SK-N-SH (cell line): Measurements from ENCODE around the genes TNS3 and C7orf57.

- RRBS, result no CpG with 5 or more reads among the region's 17 CpGs
CAGE:
- cytosol, long polyA plus RNA, result no peak
- long polyA plus RNA, result no peak
- nucleus, long polyA plus RNA, result no peak
Measured at GRCh38 chr7:47390568-47391605, 191.0 kb downstream of the TNS3 start.

- RRBS, result no CpG with 5 or more reads among the region's 7 CpGs
CAGE:
- cytosol, long polyA plus RNA, result no peak
- long polyA plus RNA, result no peak
- nucleus, long polyA plus RNA, result no peak
Measured at GRCh38 chr7:47464976-47465513, 116.9 kb downstream of the TNS3 start.

DNA sequence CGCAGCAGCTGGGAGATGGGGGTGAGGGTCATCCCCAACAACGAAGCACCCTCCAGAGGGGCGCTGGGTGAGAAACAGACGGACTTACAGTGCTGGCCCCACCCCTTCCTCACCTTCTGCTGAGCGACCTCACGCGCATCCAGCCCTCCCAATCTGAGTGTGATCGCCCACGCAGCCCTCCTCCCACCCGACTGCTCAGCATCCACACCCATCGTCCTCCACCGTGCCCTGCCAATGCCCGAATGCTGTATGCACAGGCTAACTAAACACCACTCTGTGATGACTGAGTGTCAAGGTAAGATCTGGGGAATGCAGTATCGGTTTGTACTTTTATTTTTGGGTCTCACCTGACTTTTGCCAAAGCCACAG, 109.1 kb downstream of the TNS3 start:
- RRBS, result no CpG with 5 or more reads among the region's 14 CpGs
CAGE:
- cytosol, long polyA plus RNA, result no peak
- long polyA plus RNA, result no peak
- nucleus, long polyA plus RNA, result no peak

GRCh38 chr7:47481879-47482663, 99.8 kb downstream of the TNS3 start:
- RRBS, result no CpG with 5 or more reads among the region's 17 CpGs
CAGE:
- cytosol, long polyA plus RNA, result no peak
- long polyA plus RNA, result no peak
- nucleus, long polyA plus RNA, result no peak

DNA sequence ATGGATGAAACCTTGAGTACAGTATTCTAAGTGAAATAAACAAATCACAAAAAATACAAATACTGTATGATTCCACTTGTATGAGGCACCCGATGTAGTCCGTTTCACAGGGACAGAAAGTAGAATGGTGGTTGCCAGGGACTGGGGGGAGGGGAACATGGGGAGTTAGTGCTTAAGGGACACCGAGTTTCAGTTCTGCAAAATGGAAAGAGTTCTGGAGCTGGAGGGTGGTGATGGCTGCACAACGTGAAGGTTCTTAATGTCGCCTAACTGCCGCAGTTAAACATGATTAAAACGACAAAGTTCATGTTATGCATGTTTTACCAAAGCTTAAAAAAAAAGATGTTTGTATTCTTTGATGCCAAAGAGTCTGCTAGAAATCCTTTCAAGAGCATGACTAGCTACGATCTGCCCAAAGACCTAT, 7.2 kb downstream of the TNS3 start:
- RRBS, result no CpG with 5 or more reads among the region's 8 CpGs
CAGE:
- cytosol, long polyA plus RNA, result no peak
- long polyA plus RNA, result no peak
- nucleus, long polyA plus RNA, result no peak

- RRBS, result no CpG with 5 or more reads among the region's 35 CpGs
CAGE:
- cytosol, long polyA plus RNA, result no peak
- long polyA plus RNA, result no peak
- nucleus, long polyA plus RNA, result no peak
Measured at GRCh38 chr7:47576543-47577875, 4.9 kb downstream of the TNS3 start.

- RRBS, result 4% methylated on average over 50 of the region's 107 CpGs
CAGE:
- cytosol, long polyA plus RNA, result no peak
- long polyA plus RNA, result no peak
- nucleus, long polyA plus RNA, result start-site peak on the minus strand at chr7:47582074-47582144, 82 and 408 reads in 2 replicates
Measured at GRCh38 chr7:47581425-47582442, at the start of gene TNS3. TSS of gene TNS3 (minus strand) at chr7:47582111.

- RRBS, result no CpG with 5 or more reads among the region's 7 CpGs
CAGE:
- cytosol, long polyA plus RNA, result no peak
- long polyA plus RNA, result no peak
- nucleus, long polyA plus RNA, result no peak
Measured at GRCh38 chr7:47786459-47786848, 161.8 kb downstream of the PKD1L1 start.

DNA sequence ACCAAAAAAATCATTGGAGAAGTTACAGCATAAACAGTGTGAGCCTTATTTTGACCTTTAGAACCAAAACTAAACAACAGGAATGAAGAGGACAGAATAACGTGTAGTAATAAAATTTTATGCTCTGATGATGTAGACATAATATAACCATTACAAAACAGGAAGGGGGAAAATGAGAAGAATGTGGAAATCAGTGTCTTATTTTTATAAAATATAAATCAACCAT, 8.6 kb downstream of the HUS1 start:
- RRBS, result no CpG with 5 or more reads among the region's 1 CpG
CAGE:
- cytosol, long polyA plus RNA, result no peak
- long polyA plus RNA, result no peak
- nucleus, long polyA plus RNA, result no peak

DNA sequence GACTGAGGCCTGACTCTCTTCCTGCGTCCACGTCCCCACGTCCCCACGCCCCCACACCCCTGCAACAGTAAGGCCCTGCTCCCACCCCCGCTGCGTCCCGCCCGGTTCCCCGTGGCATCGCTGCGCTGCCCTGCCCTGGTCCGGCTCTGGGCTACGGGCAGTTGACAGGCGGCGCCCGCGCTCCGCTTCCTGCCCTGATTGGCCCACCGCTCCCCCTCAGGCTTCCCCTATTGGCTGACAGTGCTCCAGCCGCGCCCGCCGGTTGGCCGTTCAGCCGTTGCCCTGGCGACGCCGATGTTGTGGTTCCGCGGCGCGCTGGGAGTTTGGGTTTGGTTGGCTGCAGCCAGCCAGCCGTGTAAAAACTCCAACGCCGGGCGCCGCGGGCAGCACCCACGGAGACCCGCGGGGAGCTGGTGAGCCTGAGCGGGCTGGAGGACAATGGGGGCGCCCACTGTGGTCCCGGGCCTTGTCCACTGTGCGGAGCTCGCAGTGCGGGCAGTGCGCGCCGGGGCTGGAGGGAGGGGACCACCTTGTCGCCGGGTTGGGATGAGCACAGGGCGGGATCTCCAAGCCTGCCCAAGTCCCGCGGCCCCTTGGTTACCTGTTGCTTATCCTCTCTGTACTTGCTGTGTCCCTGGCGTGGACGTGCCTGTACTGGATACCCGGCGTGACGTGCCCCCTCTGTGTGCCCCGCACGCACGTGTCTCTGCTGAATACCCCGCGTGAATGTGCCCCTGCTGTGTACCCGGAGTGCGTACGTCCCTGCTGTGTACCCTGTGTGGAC, at the start of gene C7orf57:
Gene C7orf57, plus strand, starts transcription at position 326 of the 784 bp plus-strand sequence.
- RRBS, result 2% methylated on average over 37 of the region's 68 CpGs
CAGE:
- cytosol, long polyA plus RNA, result no peak
- long polyA plus RNA, result no peak
- nucleus, long polyA plus RNA, result no peak

GRCh38 chr7:48088100-48088933, 748 bp upstream of the UPP1 start:
- RRBS, result 9% methylated on average over 16 of the region's 46 CpGs
CAGE:
- cytosol, long polyA plus RNA, result no peak
- long polyA plus RNA, result no peak
- nucleus, long polyA plus RNA, result no peak

DNA sequence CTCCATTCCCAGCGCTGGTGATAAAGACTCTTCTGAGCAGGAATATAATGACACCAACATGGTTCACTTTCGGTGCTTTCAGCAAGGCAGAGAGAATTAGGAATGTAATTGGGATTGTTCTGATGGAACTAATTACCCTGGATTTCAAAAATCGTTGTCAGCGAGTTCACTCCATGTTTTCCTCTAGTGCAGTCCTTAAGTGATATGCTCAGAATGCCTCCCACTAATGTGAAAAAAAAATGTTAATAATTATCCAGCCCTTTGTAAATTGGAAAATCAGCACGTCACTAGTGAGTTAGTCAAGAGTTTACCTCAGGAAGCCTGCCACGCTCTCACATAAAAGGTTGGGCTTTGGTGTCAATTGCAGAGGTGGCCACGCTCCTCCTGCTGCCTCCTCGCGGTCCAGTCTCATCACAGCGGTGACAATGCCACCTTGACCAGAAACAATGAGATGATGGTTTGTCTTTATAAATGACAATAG, 22.5 kb downstream of the UPP1 start:
- RRBS, result no CpG with 5 or more reads among the region's 10 CpGs
CAGE:
- cytosol, long polyA plus RNA, result no peak
- long polyA plus RNA, result no peak
- nucleus, long polyA plus RNA, result no peak

DNA sequence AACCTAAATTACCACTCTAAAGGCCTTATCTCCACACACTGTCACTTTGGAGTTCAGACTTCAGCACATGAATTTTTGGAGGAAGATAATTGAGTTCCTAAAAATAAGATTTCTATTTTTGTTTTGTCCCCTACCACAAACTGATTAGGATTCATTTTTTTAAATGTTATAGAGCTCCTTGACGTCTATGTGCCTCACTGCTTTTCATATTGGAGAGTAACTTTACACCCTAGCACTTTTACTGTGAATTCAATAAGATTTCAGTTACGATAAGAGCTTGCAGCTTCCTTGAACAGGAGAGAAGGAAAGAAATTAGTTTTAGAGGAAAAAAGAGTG, 142.7 kb upstream of the VWC2 start:
- RRBS, result no CpG with 5 or more reads among the region's 2 CpGs
CAGE:
- cytosol, long polyA plus RNA, result no peak
- long polyA plus RNA, result no peak
- nucleus, long polyA plus RNA, result no peak

DNA sequence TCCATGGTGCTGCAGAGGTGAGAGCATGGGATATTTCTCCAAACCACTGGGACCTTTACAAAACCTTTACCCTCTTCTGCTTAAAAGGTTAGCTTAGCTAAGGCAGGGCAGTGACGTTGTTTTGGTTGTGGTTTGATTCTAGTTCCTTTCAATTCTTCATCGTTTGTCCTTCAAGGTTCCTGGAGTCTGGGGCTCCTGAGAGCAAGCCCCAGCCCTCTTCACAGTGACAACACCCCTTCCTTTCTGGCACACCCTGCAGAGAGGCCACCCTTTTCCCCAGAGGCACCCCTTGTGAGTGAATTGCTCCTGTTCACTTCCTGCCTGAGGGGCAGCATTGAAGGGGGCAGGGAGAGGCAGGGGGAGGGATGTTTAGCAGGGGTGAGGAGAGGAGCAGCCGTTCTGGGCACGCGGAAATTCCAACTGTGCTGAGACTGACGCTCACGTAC, 71.9 kb downstream of the SPATA48 start:
- RRBS, result no CpG with 5 or more reads among the region's 7 CpGs
CAGE:
- cytosol, long polyA plus RNA, result no peak
- long polyA plus RNA, result no peak
- nucleus, long polyA plus RNA, result no peak

GRCh38 chr7:50305373-50306118, 1.0 kb downstream of the IKZF1 start:
- RRBS, result no CpG with 5 or more reads among the region's 16 CpGs
CAGE:
- cytosol, long polyA plus RNA, result no peak
- long polyA plus RNA, result no peak
- nucleus, long polyA plus RNA, result no peak

GRCh38 chr7:50342567-50343140, 38.1 kb downstream of the IKZF1 start:
- RRBS, result no CpG with 5 or more reads among the region's 8 CpGs
CAGE:
- cytosol, long polyA plus RNA, result no peak
- long polyA plus RNA, result no peak
- nucleus, long polyA plus RNA, result no peak

- RRBS, result no CpG with 5 or more reads among the region's 14 CpGs
CAGE:
- cytosol, long polyA plus RNA, result no peak
- long polyA plus RNA, result no peak
- nucleus, long polyA plus RNA, result no peak
Measured at GRCh38 chr7:50347453-50348167, 43.1 kb downstream of the IKZF1 start.

DNA sequence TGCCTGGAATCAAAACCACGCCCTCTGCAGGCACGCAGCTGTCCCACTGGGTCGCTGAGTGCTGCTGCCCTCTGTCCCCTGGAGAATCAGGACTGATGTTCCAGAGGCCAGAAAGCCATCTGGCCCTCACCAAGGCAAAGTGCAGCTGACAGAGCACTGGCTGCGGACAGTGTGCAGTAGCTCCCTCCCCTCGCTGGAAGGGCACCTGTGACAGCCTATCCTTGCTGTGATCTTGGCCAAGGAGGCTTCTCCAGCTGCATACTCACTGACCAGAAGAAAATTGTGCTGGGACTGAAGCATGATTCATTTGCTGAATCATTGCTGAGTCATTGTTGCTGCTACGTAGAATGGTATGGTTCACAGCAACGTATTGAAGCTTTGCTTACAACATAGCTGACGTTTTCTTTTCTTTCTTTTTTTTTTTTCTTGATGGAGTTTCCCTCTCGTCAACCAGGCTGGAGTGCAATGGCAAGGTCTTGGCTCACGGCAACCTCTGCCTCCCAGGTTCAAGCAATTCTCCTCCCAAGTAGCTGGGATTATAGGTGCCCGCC, 30.4 kb downstream of the DDC start:
- RRBS, result no CpG with 5 or more reads among the region's 11 CpGs
CAGE:
- cytosol, long polyA plus RNA, result no peak
- long polyA plus RNA, result no peak
- nucleus, long polyA plus RNA, result no peak

- RRBS, result no CpG with 5 or more reads among the region's 13 CpGs
CAGE:
- cytosol, long polyA plus RNA, result no peak
- long polyA plus RNA, result no peak
- nucleus, long polyA plus RNA, result no peak
Measured at GRCh38 chr7:50629038-50630033, 64.1 kb upstream of the DDC start.

GRCh38 chr7:50643932-50644638, 78.9 kb upstream of the DDC start:
- RRBS, result no CpG with 5 or more reads among the region's 11 CpGs
CAGE:
- cytosol, long polyA plus RNA, result no peak
- long polyA plus RNA, result no peak
- nucleus, long polyA plus RNA, result no peak